Bronchial lymph node (tissue), 1 donor: Measurements from ENCODE around the genes CCDC74B and GPR148.

DNA sequence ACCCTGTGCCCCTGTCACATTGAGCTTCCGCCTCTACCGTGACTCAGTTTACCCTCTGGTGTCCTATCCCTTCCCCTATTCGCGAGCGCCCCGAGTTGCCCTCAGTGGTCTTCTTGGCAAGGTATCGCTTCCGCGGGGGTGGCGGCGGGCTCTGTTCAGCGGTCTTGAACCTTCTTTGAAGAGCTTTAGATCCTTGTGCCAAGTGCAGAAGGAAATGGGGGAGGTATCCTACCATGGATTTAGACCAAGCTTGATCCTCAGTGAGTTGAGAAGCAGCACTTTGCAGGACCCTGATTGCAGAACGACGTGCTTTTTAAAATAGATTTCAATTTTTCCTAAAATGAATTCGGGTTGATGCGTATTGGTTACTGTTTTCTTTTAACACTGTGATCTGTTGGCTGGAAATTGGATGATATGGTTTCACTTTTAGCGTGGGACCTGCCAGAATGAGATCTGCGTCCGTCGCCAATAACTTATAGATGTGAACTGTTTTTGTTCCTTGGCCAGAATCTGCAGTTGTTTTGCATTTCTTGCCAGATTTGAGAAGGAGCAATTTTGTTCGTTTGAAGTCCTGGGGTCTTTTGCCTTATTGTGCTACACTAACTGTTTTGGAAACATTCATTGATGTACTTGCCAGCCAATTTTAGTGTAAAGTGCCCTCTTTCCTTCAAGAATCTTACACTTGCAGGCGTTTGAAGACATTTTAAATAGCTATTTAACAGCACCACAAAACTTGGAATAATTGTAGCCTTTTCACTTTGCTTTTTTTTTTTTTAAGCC lies 666 bp downstream of the UGGT1 start:
- PRO-cap: no peak

DNA sequence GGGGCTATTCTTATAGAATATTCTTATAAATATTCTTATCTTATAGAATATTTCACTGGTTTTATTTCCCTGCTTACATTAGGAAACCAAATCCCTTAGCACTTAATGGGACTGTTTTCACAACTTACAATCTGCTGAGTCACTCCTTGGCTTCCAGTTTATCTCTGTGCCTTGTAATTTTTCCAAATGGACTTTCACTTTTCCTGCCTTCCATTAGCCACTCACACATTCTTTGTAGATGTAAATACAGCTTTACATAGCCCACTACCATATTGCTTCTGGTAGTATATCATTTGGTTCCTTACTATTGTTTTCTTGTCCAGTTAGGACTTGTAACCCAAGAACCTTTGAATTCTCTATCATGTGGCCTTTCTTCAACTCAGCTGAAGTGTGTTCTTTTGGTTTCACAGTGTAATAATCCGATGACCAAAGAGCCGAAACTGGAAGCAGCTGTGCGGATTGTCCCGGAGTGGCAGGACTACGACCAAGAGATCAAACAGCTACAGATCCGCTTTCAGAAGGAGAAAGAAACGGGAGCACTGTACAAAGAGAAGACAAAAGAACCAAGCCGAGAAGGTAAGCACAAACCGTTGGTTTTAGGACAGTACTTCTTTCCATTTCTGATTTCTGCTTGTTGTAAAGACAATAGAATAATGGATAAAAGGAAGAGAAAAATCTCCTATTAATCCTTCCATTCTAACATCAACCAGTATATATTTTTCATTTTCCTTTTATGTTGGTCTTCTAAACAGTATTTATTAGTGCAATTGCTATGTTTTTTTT lies 96.2 kb downstream of the UGGT1 start:
- PRO-cap: no peak

GRCh38 chr2:128189477-128190070 lies 98.6 kb downstream of the UGGT1 start:
- PRO-cap: no peak

- PRO-cap: no peak
Measured at GRCh38 chr2:128361925-128362544, 43.4 kb upstream of the HS6ST1 start.

DNA sequence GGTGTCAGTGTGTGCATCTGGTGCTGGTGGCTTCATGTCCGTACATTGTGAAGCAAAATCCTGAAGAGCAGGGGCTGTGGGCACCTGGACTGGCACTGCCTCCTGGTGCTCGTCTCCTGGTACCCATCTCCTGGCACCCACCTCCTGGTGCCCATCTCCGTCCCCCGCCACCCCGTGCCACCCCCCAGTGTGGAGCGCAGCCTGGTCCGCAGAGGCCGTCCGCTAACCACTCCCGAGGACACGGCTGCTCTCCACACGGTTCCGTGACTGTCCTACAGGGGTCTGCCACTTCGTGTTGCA lies 119.3 kb upstream of the HS6ST1 start:
- PRO-cap: no peak

GRCh38 chr2:128595668-128596206 lies 277.1 kb upstream of the HS6ST1 start:
- PRO-cap: no peak

DNA sequence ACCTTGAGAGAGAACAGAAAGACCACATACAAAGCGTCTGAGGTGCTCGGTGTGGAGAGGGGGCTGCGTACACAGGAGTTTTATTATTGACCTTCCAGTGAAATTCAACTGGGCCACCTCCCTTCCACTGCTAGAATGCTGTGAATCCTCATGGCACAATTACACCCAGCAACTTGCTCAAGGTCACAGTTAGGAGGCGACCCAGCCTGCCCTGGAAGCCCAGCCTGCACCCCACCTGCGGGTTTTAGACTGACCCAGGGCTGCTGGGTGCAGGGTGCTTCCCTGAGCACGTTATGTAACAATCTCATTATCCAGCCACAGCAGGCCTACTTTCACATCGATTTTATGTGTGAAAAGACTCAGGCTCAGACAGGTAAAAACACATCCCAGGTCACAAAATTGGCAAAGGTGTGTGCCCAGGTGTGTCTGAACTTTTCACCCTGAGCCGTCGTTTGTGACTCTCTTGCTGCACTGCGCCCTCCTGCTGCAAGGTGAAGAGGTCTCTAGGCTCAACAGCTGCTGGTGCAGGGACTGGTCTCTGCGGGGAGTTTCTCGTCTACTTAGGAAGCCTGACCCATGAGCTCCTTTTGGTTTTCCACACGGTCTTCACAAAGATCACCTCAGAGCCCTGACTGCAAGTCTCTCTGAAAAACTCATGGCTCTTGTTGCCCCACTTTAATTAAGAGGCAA lies 668.2 kb upstream of the HS6ST1 start:
- PRO-cap: unidirectional peak, minus-strand start at position 128 of the sequence

GRCh38 chr2:129318635-129319261 lies 660.7 kb upstream of the RAB6C start:
- PRO-cap: no peak

DNA sequence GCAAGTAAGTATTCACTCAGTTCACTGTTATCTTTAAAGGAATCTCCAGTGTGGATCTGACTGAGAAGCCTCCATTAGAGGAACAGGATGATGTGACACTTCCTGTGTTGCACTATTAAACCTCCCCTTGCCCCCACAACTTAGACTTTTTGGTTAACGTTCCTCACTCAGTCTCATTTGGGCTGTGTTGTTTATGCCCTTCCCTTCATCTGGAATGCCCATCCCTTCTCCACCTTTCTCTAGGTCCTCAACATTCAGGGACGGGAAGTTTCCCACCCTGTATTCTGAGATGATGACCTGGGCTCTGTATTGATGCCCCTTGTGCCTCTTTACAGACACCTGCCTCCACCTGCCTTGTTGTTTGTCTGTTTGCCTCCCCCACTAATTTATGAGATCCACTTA lies 536.1 kb upstream of the RAB6C start:
- PRO-cap: no peak

DNA sequence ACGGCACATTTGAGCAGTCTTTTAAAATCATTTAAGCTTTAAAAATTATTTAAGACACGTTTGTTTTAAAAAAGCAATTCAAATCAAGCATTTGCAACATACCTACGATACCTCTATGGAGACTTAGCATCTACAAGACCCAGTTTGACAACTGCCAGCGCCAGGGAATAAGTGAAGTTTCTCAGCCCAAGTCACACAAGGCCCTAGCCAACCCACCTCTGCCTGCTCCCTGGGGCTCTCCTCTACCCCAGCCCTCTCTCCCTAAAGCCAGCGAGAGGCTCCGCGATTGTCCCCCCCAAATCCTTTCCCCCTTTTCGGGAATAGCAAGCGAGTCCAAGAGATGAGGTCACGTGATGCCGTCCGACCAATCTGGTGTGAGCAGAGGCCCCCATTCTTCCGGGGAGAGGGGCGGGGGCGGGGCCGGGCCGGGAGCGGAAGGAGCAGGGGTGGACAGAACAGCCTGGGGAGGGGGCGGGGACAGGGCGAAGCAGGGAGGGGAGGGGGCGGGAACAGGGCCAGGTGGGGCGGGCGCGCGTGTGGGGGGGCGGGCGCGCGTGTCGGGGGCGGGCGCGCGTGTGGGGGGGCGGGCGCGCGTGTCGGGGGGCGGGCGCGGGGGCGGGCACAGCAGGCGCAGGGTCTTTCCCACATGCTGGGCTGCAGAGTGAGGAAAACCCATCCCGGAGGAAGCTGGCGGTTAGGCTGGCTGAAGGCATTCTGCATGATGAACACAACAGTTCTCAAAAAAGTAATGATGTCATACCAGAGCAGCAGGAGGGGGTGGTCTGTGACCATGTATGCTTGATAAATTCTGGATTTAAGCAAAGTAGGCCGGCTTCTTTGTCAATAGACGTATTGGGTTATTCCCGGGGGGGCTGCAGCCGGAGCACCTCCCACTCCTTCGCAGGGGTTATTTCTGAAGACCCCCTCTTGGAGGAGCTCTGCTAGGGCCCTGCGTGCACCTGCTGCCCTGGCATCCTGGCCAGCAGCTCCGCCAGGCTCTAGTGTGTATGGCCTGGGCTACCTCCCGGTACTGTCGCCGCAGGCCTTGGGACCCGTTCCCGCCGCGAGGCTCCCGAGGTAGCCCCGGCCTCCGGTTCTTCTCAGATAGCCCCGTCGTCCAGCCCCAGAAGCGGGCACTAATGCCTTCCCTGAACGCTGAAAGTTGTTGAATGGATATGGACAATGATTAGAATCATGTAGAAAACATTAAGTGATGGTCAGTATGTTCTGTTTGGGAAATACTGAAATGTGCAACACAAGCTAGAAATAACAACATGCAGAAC lies 101.8 kb upstream of the RAB6C start:
- PRO-cap: bidirectional peak, plus-strand start at position 659 of the sequence, minus-strand start at position 306 of the sequence

GRCh38 chr2:129933372-129933820 lies 46.1 kb upstream of the RAB6C start:
- PRO-cap: no peak

DNA sequence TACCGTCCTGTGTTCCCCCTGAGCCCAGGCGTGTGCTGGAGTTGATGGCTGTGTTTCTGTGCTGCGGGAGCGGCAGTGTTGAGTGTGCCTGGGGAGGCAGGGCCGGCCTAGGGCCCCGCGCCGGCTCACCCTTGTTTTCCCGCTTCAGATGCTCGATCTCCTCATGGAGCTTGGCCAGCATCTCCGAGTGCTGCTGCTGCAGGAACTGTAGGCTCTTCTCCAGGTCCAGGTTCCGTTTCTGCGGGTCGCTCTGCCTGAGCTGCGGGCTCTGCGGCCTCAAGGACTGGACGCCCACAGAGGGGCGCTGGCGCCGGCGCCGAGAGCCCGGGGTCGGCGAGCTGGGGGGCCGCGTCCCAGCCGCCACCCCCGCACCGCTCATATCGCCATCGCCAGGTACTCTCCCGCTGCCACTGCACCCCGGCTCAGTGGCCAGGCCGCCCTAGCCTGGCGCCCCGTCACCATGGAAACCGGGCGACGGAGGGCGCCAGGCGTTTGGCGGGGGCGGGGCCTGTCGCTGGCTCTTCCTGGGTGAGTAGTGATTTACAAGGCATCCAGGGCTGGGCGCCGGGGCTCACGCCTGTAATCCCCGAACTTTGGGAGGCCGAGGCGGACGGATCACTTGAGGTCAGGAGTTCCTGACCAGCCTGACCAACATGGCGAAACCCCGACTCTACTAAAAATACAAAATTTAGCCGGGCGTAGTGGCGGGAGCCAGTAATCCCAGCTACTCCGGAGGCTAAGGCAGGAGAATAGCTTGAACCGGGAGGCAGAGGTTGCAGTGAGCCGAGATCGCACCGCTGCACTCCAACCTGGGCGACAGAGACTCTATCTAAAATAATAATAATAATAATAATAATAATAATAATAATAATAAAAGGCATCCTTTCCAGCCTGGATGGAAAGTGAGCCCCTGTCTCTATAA lies at the start of gene CCDC74B:
Gene CCDC74B, minus strand, starts transcription at position 495 of the 922 bp plus-strand sequence.
- PRO-cap: no peak

DNA sequence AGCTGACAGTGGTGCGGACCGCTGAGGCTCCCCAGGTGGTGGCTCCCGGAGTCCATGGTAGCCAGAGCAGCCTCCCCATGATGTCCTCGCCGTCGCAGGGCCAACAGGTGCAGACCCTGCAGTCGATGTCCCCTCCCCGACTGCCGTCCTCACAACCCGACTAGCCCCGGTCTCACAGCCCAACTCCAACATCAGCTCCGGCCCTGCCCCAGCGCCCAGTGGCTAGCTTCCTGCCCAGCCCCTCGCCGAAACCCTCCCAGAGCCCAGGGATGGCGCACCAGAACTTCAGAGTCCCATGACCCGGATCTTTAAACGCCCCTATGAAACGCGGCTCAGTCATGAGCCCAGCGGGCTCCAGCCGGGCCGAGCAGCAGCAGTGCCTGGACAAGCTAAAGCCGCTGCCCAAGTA lies 53.7 kb upstream of the TUBA3E start:
- PRO-cap: no peak

- PRO-cap: no peak
Measured at GRCh38 chr2:130728821-130729263, at the start of gene GPR148. Gene GPR148, plus strand, starts transcription at chr2:130729070.

DNA sequence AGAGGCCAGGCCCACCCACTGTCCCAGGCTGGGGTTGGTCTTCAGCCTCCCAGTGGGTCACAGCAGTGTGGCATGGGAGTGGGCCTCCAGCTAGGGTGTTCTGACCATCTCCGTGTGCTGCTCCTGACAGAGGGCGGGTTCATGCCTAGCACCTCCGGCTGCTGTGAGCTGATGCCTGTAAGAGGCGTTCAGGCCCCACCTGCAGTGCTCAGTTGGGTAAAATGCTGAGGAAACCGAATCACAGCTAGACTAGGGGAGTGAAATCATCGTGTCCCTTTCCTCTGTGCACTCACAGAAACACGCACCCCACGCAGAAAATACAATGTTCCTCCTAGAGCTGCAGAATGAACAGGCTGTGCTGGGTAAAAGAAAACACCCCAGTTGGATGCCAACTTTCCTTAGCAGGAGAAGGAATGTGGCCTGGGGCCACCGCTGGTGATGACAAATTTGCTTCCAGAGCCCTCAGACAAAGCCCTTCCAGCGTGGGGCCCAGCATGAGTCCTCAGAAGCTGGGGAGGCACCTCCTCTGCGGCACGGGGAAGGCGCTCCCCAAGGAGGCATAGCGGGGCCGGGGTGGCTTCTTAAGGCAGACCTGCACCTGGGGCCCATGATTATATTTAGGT lies 16.4 kb upstream of the ARHGEF4 start:
- PRO-cap: no peak

GRCh38 chr2:130824404-130825137 lies 12.1 kb upstream of the ARHGEF4 start:
- PRO-cap: unidirectional peak, minus-strand start at chr2:130824513

- PRO-cap: no peak
Measured at GRCh38 chr2:131092552-131092790, 789 bp downstream of the FAM168B start.

DNA sequence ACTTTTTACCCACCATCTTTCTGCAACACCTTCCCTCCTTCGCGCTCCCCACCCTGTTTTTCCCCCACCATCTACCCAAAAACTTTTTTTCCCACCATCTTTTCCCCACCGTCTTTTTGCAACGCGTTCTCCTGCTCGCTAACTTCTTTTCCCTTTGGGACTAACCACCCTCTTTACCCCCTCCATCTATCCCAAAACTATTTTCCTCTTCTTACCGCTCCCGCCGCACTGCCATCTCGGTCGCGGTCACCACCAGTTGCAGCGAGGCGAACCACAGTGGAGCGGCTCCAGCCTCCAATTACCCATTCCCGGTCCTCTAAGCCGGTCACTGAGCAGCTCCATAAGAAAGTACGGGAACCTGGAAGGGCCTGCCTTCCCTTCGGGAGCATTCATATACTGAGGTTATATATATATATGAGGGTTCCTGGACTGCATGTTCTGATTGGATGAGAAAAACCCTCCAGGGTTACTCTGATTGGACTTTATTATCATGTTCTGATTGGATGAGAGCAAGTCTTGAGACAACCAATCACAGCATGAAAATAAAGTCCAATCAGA lies 15.3 kb downstream of the CCDC74A start:
- PRO-cap: no peak

DNA sequence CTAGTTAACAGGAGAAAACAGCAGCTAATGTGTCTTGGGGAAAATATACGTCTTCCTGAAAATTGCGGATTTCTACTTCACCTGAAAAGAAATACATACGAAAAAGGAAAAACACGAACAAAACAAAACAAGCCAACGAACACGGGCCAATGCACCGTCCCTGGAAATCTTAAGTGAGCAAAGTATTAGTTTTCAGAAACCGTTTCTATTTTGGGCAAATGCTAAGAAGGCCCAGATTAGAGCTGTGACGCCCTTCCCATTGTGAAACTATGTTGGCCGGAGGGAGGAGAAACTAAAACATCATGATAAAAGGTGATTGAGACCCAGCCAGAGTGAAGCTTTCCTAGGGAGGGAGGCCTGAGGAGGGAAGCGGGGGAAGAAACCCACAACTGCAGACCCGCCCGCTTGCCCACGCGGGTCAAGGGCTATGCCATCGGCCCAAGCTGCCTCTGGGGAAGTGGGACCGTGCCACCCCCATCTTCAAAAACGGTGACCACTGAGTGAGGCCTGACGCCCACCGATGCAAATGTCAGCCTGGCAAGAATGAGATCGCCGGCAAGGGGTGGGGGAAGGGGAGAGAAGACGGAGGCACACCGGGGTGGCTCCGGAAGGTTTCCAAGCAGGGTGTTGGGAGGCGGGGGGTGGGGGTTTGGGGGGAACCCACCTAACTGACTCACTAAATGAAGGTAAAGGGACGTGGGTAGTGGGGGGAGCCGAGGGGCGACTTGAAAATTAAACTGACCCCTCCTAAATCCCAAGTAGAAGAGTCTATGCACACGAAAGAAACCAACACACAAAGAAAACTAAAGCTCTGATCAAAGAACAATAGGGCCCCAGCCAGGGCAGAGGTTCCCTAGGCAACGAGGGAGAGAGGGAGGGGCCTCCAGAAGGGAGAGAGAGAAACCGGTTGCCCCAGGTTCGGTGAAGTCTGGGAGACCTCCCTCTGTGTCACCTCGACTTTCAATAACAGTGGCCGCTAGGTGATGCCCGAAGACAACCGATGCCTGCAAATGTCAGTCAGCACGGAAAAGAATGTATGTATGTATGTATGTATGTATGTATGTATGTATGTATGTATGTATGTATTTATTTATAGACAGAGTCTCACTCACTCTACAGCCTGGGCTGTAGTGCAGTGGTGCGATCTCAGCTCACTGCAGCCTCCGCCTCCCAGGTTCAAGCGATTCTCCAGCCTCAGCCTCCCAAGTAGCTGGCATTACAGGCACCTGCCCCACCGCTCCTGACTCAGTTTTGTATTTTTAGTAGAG lies 106.4 kb upstream of the ANKRD30BL start:
- PRO-cap: no peak

DNA sequence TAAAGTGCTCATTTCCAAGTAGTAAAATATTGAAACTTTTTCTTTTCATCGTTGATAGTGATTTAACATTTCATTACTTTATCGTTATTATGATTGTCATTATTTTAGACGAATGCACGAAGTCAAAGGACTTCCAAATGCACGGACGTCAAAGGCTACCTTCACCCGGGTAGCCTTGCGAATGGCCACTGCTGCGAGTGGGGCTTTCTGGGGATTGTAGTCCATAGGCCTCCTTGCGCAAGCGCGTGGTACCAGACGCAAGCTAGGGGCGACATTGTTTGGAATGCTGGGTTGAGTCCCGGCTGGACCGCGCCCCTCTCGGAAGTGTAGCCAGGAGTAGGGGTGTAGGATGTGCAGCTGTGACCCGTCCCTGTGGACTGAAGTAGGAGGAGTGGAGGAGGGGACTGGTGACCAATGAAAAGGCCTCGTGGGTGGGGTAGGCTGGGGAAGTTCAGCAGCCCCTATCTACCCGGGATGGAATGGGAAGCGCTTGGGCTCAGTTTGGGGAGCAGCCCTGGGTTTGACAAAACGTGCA lies 112.0 kb upstream of the GPR39 start:
- PRO-cap: no peak